Retinal pigment epithelial cell (primary cell): ENCODE measurements around the genes TBC1D3B, TBC1D3E and GPR179.

GRCh38 chr17:35809640-35810310, 491 bp downstream of the TAF15 start:
- RRBS, result no CpG with 5 or more reads among the region's 40 CpGs

- RRBS, result no CpG with 5 or more reads among the region's 8 CpGs
Measured at GRCh38 chr17:35984140-35984872, 2.2 kb downstream of the CCL14 start.

GRCh38 chr17:36087889-36088683, 1.9 kb downstream of the CCL3 start:
- RRBS, result no CpG with 5 or more reads among the region's 14 CpGs

DNA sequence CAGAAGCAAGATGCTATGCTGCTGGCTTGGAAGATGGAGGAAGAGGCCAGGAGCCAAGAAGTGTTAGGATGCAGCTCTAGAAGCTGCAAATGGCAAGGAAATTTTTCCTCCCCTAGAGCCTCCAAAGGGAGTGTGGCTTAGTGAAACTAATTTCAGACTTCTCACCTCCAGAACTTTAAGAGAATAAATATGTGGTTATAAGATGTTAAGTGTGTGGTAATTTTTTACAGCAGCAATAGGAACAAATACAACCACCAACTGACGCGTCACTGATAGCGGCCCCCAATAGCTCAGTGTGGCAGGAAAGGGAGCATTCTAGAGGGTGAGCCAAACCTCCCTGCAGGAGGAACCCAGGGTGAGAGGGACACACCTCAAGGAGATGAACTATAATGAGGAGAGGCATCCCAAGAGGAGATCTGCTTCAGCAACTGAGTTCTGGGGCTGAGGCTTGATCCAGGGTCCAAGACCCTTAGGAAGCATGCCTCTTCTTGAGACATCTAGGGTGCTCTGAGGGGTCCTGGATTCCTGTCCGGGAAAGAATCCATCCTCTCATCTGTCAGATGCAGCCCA, 4.0 kb downstream of the CCL4 start:
- RRBS, result no CpG with 5 or more reads among the region's 4 CpGs

GRCh38 chr17:36127882-36128350, 24.3 kb downstream of the CCL4 start:
- RRBS, result no CpG with 5 or more reads among the region's 6 CpGs

DNA sequence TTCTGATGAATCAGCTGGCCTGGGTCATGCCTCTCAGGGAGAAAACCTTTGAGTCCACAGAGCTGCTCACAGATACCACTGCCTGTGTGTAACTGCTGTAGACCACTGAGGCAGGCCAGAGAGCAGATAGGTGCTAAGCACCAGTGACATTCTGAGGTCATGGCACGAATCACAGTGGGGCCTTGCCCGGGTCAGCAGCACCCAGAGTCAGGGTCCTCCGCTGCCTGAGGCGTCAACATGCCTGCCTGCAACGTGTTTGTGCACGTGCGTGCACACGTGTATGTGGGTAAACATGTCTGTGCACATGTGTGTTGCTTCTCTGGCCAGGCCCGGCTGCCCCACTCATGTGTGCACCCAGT, at the start of gene TBC1D3B:
TBC1D3B (minus strand) TSS at position 153 of the 359 bp plus-strand sequence.
- RRBS, result no CpG with 5 or more reads among the region's 9 CpGs

DNA sequence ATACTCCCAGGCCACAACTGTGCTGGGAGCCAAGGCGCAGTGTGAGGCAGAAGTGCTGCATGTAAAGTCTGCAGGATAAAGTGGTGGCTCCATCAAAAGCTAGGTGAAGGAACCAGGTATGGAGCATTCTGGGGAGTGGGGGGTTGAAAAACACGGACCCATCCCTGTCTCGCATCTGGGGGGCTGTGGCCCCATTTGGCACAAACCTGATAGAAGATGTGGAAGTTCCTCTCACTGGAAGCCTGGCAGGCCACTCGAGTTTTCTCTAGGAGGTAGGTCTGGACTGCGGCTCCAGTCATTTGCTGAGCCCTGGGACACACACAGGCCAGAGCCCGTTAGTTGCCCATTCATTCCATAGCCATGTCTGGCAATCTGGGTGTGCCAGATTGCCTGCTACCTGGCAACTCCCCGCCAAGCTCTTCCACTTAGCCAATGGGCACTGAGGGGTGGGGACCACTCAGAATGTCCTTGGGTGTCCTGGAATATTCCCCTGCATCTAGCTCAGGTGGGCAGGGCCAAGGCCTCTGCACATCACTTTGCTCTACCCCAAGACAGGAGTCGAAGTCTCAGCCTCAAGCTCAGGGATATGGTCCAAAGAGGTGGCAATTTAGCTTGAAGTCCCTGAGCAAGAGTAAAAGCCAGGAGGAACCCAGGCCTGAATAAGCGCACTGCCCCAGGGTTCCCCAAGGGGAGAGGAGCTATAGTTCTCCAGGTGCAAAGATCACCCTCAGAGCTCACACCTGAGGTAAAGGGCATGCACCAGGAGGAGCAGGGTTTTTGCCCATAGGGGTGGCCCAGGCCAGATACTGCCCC, 20.2 kb downstream of the MYO19 start:
- RRBS, result no CpG with 5 or more reads among the region's 9 CpGs

DNA sequence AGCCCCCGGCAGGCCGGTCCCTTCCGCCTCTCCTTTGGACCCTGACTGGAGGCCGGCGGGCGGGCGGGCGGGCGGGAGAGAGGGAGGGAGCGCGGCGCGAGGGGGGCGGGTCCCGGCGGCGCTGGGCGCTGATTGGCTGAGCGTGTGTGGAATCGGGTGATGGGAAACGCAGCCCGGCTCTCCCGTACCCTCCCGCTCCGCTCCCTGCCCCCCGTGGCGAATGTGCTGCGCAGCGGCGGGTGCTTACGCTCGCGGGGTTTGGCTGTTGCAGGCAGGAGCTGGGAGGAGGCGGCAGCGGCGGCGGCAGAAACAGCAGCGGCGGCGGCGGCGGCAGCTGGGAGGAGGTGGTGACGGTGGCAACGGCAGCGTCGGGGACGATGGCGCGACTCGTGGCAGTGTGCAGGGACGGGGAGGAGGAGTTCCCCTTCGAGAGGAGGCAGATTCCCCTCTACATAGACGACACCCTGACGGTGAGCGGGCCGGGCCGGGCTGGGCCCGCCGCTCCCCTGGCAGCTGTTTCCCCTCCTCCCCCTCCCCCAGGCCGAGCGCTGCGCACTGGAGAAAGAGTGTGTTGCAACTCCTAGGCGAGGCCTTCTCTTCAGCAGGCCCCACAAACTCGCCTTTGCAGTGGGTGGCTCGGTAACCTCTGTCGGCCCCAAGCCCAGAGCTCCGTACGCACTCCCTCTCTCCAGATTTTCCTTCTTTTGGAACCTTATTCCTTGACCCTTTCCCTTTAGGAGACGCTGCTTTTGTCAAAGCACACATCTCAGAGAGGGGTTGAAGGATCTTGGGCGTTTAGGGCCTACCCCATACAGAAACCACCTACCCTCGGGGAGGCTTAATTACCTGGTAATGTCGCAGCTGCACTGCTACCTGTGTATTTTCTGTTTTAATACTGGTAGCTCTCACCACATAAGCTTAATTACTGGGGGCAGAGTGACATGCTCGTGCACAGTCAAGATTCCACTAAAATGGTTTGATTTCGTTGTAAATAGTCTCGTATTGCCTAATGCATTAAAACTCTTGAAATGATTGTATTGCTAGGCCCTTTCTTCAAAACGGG, 960 bp downstream of the GGNBP2 start:
- RRBS, result no CpG with 5 or more reads among the region's 76 CpGs

DNA sequence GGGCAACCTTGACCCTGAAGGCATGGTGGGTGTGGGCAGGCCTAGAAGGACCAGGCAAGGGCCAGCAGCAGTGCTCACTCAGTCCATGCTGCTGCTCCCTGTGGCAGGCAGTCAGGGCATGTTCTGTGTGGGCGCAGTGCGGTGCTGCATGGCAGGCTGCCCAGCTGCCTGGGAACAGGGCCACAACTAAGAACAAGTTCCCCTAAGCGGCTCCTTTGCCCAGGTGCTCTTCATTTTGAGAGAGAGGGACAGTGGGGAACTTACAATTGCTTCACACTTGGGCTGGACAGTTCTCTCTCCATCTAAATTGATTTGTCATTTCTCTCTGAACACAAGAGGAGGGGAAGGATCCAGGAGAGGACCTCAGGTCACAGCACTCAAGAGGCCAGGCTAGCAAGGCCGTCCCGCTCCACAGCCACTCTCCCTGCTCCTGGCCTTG, 158.8 kb downstream of the AATF start:
- RRBS, result no CpG with 5 or more reads among the region's 5 CpGs

- RRBS, result no CpG with 5 or more reads among the region's 4 CpGs
Measured at GRCh38 chr17:37146783-37147288, 198.1 kb downstream of the AATF start.

GRCh38 chr17:37301118-37301891, 74.5 kb upstream of the C17orf78 start:
- RRBS, result no CpG with 5 or more reads among the region's 8 CpGs

DNA sequence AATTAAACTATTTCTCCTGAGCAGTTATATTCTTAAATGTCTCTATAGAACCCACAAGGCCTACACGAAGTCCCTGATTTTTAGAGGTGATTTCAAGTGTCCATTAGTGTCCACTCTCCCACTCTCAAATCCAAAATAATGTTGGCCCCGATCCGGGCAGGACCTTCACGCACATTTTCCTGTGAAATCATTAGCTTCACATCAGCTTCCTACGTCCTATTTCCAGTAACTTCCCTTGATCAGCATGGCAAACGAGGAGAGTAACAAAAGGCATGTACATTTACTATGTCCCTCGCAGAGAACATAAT, 17.7 kb upstream of the C17orf78 start:
- RRBS, result no CpG with 5 or more reads among the region's 7 CpGs

DNA sequence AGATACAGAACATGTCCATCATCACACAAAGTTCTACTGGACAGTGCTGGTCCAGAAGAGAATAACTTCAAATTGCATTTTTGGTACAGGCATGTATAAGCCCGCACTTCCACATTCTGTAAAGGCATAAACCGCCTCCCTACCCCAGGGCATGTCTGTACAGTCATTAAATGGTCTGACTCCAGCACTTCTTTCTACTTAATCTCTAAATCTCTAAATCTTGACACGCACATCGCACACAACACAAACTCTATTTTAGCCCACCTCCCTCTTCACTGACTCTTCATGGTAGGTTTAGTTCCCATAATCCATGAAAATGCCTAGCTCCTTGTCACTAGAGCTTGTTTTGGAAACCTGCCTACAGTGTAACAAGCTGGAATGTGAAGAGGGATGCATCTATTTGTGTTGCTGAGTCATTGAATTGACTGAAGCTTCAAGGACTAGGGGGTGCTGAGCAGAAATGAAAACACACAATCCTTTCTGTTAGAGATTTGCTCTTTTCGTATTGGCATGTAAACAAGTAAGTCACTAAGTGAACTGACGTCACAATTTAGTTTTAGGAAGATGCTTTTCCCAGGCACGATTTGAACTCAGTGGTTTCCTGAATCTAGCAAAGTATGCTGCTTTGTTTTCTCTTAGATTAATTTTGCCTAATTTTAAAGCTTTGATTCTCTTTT, 1.6 kb upstream of the DUSP14 start:
- RRBS, result no CpG with 5 or more reads among the region's 7 CpGs

DNA sequence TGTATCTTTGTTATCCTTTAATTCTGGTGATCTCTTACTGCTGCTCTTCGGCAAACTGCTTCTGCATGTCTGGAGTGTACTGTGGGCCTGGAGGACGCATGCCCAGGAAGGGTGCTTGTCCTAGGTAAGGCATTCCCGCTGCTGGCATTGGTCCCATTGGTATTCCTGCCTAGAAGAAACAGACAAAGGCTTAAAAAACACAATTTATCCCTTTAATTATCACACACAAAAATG, 22.9 kb downstream of the SYNRG start:
- RRBS, result no CpG with 5 or more reads among the region's 3 CpGs

DNA sequence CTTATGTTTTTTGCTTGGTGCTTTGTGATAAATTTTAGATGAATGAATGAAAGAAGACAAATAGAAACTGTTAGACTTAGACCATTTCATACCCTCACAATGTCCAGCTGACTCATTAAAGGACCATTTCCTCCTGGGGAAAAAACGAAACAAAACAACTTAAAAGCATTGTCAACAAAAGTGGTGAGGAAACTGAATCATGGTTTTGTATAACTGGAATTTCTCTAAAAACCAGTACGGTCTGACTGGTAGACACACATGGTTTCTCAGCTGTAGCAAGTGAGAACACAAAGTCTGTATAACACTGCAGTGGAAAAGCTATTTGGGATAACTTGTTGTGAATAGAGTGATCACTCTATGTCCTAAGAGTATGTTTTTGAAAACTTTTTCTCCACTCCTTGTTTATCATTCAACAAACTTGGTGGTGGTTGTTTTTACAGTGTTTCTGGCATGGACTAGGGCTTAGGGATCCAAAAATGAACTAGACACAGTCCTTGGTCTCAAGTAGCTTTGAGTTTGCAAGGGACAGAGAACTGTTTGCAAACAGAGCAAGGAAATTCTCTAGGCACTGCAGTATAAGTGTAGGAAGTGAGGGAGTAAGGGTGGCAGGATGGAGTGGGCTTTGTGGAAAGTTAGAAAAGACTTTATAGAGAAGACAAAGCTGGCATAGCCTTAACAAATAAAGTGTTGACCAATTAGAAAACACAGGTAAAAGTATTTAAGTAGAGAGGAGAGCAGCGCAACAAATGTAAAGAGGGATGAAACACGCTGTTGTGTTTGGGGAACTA, 5.5 kb upstream of the DDX52 start:
- RRBS, result no CpG with 5 or more reads among the region's 4 CpGs

DNA sequence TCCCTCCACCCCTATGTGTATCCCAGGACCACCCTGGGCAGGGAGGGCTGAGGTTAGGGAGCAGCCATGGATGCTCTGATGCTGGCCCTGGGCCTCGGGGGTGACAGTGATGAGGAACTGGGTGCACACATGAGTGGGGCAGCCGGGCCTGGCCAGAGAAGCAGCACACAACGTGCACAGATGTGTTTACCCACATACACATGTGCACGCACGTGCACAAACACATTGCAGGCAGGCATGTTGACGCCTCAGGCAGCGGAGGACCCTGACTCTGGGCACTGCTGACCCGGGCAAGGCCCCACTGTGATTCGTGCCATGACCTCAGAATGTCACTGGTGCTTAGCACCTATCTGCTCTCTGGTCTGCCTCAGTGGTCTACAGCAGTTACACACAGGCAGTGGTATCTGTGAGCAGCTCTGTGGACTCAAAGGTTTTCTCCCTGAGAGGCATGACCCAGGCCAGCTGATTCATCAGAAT, at the start of gene TBC1D3E:
TBC1D3E (plus strand) TSS at position 365 of the 477 bp plus-strand sequence.
- RRBS, result no CpG with 5 or more reads among the region's 9 CpGs

- RRBS, result no CpG with 5 or more reads among the region's 8 CpGs
Measured at GRCh38 chr17:38343832-38344048, at the start of gene GPR179. Gene GPR179 (minus strand): TSS chr17:38343956.

- RRBS, result no CpG with 5 or more reads among the region's 10 CpGs
Measured at GRCh38 chr17:38425671-38426217, 2.5 kb upstream of the ARHGAP23 start.

- RRBS, result no CpG with 5 or more reads among the region's 6 CpGs
Measured at GRCh38 chr17:38459605-38459953, 31.3 kb downstream of the ARHGAP23 start.